ENCODE results near the genes DPP3, ZDHHC24 and PC.

- RRBS = no CpG with 5 or more reads among the region's 24 CpGs
Measured at GRCh38 chr11:65863239-65864053, 3.2 kb downstream of the MUS81 start.

DNA sequence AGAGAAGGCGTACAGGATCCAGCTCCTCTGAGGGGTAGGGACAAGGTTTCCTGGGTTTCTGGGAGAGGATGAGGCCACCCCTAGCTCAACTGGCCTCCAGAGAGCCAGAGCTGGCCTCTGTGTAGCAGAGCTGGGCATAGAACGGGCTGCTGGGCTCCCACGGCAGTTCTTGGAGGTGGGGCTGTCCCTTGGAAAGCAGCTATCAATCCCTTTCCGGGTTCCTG, 971 bp downstream of the EFEMP2 start:
- RRBS = no CpG with 5 or more reads among the region's 4 CpGs

DNA sequence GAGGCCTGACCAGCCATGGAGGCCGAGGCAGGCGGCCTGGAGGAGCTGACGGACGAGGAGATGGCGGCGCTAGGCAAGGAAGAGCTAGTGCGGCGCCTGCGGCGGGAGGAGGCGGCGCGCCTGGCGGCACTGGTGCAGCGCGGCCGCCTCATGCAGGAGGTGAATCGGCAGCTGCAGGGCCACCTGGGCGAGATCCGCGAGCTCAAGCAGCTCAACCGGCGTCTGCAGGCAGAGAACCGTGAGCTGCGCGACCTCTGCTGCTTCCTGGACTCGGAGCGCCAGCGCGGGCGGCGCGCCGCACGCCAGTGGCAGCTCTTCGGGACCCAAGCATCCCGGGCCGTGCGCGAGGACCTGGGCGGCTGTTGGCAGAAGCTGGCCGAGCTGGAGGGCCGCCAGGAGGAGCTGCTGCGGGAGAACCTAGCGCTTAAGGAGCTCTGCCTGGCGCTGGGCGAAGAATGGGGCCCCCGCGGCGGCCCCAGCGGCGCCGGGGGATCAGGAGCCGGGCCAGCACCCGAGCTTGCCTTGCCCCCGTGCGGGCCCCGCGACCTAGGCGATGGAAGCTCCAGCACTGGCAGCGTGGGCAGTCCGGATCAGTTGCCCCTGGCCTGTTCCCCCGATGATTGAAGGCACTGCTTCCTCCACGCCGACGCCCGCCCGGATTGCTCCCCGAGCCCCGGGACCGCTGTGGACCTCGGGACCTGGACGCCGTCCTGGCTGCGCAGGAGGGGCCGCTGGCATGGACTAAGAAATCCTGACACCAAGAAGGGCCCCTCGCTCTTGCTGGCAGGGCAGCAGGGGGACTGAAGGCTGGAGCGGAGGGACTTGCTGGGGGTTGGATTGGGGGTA, 519 bp downstream of the CCDC85B start:
- RRBS = under 1% methylated on average over 20 of the region's 78 CpGs

- RRBS = 3% methylated on average over 3 of the region's 17 CpGs
Measured at GRCh38 chr11:66044728-66045598, 4.0 kb downstream of the GAL3ST3 start.

DNA sequence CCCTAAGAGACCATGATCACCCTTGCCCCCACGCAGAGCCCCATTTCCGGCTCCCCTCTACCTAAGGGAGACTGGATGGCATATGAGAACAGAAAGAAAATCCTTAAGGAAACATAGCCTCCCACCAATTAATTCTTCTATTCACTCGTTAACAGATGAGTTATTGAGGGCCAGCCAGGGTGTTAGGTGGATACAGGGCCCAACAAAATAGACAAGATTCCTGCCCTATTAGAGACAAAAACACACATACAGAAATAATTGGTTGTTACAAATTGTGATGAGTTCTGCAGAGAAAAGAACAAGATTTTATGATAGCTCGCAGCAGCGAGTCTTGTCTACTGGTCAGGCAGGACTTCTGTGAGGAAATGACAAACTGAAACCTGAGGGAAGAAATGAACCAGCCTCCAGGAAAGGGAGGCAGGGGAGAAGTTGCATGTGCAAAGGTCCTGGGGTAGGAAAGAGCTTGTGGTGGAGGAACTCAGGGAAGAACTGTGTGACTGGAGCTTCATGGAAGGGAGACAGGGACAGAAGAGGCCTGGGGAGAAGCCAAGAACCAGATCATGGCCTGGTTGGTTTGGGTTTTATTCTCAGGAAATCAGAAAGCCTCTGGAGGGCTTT, 1.6 kb downstream of the KLC2 start:
- RRBS = no CpG with 5 or more reads among the region's 5 CpGs

- RRBS = no CpG with 5 or more reads among the region's 7 CpGs
Measured at GRCh38 chr11:66260782-66261192, 3.3 kb downstream of the KLC2 start.

DNA sequence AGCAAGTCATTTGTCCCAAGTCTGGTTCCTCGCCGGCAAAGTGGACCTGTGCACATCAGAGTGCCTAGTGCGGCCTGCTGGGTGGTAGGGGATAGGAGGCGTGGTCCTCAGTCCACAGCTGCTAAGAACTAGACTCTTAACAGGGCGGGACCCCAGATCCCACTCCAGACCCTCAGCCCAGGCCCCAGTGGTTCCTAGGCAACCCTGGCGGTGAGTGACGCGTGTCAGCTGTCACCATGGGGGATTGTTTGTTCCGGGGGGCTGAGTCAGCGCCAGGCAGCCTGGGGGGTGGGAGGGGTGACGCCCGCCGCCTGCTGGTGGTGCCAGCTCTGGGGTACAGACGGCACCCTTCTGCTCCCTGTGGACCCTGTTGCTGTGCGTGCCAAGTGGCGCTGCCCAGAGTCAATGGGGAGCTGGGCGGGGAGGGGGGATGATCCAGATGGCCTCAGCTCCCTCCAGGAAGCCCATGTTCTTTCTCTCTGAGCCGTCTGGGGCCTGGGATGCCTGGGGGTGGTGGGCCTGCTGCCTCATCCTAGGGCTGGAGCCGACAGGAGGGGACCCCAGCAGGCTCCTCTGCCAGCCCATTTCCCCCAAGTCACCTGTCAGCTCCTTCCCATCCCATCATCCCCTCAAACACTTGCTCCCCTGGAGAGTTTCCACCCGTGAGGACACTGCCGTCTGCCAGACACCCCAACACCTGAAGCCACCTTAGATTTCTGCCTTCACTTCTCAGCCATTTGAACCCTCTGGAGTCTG, 2.5 kb downstream of the CNIH2 start:
- RRBS = no CpG with 5 or more reads among the region's 21 CpGs

DNA sequence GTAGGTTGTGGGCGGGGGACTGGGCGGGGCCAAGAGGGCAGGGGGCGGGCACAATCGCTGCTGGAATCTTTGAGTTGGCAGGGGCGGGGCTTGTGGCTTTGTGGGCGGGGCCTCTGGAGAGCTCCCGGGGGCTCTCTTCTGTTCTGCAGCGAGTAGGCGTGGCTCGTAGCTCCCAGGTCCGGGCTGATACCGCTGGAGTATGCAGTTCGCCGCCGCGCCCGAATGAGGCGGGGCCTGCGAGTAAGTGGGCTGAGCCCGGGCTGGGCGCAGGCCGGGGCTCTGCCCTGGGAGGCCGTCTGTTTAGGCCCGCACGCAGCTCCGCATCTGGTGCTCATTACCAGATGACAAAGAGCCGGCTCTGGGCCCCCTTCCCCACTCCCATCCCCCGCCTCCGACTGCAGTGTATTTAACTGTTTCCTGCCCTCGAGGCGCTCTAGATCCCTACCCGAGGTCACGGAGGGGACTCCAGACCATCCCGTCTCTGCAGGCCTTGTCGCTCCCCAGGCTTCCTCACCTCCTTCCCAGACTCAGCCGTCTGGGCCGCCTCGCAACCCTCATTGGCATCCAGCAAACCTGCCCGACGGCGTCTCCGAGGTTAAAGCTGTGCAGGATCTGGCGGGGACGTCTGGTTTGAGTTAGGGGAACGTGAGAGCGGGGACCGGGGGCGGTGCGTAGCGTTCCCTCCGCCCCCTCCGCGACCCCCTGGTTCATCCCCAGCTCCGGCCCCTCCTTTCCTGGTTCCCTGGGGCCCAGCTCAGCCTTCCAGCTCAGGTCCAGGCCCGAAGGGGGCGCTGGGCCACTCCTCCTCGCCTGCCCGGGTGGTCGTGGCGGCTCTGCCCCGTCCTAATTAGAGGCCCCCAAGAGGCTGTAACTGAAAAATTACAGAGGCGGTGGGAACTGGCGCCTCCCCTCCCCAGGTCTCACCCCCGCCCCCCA, 3.8 kb downstream of the CD248 start:
- RRBS = 1% methylated on average over 27 of the region's 64 CpGs

DNA sequence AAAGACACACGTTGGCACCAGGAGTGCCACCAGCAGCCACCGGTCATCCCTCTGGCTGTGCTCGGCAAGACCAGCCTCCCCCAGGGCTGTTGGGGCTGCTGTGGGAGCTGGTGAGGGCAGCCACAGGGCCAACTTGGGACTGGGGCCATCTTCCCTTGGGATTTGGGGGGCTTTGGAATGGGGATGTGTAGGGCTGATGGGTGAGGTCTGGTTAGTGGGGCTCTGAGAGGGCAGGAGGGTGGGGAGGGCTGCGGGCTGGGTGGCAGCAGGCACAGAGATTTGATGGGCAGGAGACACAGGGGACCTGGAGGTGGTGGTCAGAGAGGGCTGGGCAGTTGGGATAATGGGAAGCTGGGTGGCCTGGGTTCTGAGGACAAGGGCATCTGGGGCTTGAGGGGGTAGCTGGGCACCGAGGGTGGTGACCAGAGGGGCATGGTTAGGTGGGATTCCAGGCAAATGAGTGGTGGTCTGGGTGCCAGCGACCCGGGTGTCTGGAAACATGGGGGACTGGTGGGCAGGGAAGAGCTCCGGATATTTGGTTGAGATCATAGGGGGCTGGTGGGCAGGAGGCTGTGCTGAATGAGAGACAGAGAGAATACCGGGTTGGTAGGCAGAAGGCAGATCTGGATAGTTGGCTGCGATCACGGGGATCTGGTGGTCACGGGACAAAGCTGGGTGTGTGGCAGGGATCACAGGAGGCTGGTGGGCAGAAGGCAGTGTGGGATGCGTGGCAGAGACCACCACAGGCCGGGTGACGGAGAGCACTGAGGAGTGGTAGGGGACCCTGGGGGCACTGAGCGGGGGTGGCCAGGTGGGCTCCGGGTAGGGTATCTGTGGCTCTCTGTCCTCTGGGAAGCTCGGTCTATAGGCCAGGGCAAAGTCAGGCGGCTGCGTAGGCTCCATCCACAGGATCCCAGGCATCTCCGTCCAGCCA, 1.6 kb downstream of the CD248 start:
- RRBS = 40% methylated on average over 7 of the region's 21 CpGs

- RRBS = no CpG with 5 or more reads among the region's 15 CpGs
Measured at GRCh38 chr11:66336897-66337344, 687 bp upstream of the RIN1 start.

- RRBS = no CpG with 5 or more reads among the region's 3 CpGs
Measured at GRCh38 chr11:66349016-66349544, 1.7 kb upstream of the B4GAT1 start.

- RRBS = 72% methylated on average over 5 of the region's 32 CpGs
Measured at GRCh38 chr11:66368736-66369961, 2.4 kb downstream of the SLC29A2 start.

GRCh38 chr11:66408575-66408780, 12.4 kb upstream of the NPAS4 start:
- RRBS = 2% methylated on average over 2 of the region's 15 CpGs

- RRBS = 1% methylated on average over 10 of the region's 39 CpGs
Measured at GRCh38 chr11:66480155-66480512, at the start of gene DPP3. Gene DPP3, plus strand, starts transcription at chr11:66480434.

- RRBS = 1% methylated on average over 32 of the region's 50 CpGs
Measured at GRCh38 chr11:66545955-66546483, at the start of gene ZDHHC24. Gene ZDHHC24, minus strand, starts transcription at chr11:66546048.

GRCh38 chr11:66630004-66630555, 8.4 kb upstream of the RBM4 start:
- RRBS = no CpG with 5 or more reads among the region's 7 CpGs

GRCh38 chr11:66655271-66655932, 16.9 kb downstream of the RBM4 start:
- RRBS = no CpG with 5 or more reads among the region's 9 CpGs

DNA sequence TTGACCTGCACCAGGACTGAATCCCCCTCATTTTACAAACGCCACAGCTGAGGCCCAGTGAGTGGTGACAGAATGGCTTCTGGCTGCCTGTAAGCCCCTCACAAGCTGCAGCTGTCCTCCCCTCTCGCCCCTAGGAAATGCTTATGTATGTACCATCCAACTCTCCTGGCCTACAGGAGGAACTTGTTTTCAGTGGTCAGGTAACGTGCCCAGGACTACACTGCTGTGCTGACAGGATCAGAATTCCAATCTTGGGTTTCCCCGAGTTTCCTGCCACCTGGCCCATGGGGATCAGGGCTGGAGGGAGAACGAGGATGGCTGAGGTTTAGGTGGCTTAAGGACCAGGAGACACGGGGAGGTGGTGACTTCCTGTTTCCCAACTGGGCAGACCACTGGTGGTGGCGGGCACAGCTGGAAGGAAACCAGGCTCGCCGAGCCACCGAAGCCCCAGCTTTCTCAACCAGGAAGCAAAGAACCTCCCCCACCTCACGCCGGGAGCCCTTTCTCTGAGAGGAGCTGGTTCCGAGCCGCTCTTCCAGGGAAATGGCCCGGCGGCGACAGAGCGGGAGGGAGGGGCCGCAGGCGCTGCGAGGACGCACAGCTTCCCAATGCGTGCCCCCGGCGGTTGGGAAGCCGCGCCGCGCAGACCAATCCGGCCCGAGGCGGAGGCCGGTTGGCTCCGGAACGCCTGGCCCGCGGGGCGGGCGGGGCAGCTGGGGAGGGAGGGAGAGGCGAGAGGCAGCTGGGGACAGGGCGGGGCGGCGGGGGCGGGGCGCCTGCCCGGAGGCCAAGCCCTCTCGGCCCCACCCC, 998 bp upstream of the LRFN4 start:
- RRBS = 2% methylated on average over 26 of the region's 47 CpGs

DNA sequence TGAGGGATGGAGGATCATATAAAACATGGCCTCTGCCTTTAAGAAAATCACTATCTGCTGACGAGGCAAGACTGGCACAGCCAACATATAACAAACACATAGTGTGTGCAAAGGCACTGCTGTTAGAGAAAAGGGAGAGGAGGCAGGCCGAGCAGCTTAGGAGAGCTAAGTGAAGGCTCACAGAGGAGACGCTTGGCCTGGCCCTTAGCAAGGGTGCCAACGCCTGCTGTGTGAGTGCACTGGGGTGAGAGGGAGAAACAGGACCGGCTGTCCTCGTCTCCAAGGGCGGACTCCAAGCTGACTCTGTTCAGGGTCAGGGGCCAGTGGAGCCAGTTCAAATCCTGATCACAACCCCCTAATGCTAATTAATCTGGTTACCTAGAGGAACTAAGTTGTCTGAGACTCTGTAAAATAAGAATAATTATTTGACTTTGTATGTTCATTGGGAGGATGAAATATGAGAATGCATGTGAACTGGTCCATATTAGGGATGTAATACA, 48.3 kb downstream of the LRFN4 start:
- RRBS = no CpG with 5 or more reads among the region's 7 CpGs

DNA sequence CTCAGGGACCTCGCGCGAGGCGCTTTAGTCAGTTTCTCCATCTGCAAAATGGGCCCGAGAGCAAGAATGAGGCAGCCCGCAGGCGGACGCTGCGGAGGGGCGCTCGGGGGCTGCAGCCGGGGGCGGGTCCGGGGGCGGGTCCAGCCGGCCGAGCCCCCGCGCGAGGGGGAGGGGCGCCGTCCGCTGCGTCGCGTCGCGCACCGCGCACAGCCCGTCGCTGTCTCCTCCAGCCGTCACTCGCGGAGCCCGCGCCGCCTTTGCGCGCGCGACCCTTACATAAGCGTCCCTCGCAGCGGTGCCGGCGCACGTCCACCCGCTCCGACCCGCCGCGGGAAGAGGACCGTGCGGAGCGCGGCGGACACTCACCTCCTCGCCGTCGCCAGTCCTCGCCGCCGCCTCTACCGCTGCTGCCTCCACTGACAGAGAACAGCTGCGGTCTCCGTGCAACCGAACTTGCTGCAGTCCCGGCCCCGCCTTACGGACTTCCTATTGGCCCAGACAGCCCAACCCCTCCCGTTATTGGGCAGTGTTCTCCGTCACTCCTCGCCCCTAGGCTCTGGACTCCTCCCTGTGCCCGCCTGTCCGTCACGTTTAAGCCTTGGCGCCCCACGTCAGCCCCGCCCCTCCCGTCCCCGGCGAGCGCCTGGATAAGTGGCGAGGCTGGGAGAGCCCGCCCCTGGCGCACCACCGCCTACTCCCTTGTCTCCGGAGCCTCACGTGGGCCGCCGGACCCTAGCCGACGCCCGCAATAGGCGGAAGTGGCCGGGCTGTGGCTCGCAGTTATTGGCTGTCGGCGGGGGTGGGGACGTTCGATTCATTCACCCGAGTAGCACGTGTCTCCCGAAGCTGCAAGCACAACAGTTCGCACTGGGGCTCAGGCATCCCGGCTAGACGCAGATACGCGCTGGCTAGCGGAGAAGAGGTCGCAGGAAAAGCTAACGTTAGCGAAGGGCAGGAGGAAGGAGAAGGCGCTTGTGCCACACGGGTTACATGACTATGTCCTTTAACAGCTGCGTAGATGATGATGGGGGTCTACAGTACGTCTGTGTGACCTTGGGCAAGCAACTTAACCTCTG, at the start of gene PC:
PC (minus strand) TSS at position 428 of the 1,076 bp plus-strand sequence.
- RRBS = under 1% methylated on average over 14 of the region's 118 CpGs

Measured in aortic smooth muscle cell (primary cell).